ENCODE results near the genes SCNN1A, MRPL51, LPAR5 and ZNF384.

- PRO-cap: no peak
Observed at GRCh38 chr12:6235978-6236369, 35.8 kb downstream of the CD9 start.

GRCh38 chr12:6277161-6277525, 33.3 kb upstream of the PLEKHG6 start:
- PRO-cap: no peak

DNA sequence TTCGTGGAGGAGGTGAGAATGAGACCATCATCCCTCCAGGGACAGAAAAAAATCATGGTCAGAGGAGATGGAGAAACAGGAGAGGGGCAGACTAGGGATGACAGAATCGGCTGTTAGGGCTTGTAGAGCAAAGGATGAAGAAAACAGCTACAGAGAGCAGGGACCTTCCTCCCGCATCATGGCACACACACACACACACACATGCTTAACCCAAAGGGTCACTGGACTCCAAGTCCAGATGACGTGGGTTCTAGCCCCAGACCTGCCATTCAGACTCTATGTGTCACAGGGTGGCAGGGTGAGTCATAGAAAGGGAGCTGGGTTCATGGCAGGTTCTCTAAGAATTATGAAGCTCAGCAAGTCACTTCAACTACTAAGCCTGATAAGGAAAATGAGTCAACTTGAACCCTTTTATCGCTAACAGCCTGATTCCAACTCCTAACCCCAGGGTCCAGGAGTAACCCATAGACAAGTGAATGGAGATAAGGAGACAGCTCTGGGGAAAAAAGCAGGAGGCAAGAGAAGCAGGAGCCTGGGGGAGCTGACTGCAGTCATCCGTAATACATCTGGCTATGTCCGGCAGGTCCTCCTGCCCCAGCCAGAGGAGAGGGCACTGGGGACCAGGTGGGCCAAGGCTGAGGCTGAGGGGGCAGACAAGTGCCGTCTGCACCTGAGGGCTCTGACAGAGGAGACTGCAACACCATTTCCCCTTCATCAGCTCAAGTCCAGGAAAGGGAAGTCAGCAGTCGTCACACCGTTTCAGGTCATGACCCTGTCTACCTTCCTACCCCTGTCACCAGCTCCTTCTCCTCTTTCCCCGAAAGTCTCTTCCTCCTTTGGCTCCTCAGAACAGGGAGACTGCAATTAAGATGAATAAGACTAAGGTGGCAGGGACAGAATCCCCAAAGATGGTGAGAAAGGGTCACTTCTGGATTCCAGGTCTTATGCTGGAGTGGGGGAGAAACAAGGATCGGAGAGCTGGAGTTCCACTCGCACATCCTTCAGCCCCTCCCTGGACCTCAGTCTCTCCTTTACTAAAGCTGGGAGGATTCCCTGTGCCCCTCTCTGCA, 3.7 kb upstream of the TNFRSF1A start:
- PRO-cap: no peak

DNA sequence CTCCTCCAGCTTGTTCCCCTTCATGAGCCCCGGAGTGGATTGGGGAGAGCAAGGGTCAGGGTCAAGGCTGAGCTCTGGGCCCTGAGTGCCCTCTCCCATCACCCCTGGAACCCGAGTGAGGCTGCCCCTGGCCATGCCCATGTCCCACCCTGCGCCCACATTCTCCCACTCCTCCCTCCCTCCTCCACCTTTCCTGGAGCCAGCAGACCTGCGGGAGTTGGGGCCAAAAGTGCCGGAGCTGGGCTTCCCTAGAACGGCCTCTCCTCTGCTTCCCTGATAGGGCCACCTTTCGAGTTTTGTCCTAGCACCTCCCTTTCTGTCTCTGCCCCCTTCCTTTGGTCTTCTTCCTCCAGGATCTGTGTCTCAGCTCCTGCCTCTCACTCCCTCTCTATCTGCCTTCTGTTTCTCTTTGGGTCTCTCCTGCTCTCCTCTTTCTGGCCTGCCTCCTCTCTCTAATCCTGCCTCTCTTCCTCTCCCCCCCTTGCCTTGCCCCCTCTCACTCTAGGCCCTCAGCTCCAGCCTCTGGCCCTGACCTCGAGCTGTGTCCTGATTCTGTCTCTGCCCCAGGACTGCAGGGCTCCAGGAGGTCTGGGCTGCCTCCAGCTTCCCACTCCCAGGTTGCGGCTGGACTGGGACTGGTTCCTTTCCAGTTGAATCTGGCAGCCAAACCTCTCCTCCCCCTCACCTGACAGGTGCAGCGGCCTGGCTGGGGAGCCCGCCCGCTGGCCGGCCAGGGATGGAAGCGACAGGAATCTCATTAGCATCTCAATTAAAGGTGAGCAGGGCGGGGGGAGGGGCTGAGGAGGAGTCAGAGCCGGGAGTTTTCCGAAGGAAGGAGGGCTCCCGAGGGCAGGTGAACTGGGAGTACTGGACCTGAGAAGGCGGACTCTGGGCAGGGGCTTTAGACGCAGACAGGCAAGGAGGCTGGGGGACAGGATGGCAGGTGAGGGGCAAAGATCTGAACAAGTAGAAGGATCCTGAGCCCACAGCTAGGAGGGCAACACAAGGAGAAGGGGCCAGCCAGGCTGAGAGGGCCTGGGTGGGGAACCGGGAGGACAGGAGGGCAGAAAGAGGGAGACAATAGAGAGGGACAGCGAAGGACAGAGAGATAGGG, at the start of gene SCNN1A:
Gene SCNN1A (minus strand): TSS at position 744 of the 1,114 bp plus-strand sequence.
- PRO-cap: bidirectional peak, plus-strand start at position 852 of the sequence, minus-strand start at position 631 of the sequence

GRCh38 chr12:6392487-6392911, 8.5 kb downstream of the LTBR start:
- PRO-cap: bidirectional peak, plus-strand start at chr12:6392787, minus-strand start at chr12:6392711

- PRO-cap: no peak
Observed at GRCh38 chr12:6426790-6427826, 17.6 kb upstream of the CD27 start.

- PRO-cap: bidirectional peak, plus-strand start at chr12:6451621, minus-strand start at chr12:6451547
Observed at GRCh38 chr12:6450820-6451891, 686 bp upstream of the TAPBPL start.

- PRO-cap: bidirectional peak, plus-strand start at chr12:6493380, minus-strand start at chr12:6493221
Observed at GRCh38 chr12:6493131-6493503, at the start of gene MRPL51. MRPL51 (minus strand) TSS chr12:6493262.

GRCh38 chr12:6510121-6510753, 16.3 kb downstream of the NCAPD2 start:
- PRO-cap: no peak

- PRO-cap: no peak
Observed at GRCh38 chr12:6514053-6514721, 20.1 kb upstream of the GAPDH start.

DNA sequence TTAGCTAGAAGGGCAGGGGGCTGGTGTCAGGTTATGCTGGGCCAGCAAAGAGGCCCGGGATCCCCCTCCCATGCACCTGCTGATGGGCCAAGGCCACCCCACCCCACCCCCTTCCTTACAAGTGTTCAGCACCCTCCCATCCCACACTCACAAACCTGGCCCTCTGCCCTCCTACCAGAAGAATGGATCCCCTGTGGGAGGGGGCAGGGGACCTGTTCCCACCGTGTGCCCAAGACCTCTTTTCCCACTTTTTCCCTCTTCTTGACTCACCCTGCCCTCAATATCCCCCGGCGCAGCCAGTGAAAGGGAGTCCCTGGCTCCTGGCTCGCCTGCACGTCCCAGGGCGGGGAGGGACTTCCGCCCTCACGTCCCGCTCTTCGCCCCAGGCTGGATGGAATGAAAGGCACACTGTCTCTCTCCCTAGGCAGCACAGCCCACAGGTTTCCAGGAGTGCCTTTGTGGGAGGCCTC, 1.1 kb upstream of the GAPDH start:
- PRO-cap: bidirectional peak, plus-strand start at position 377 of the sequence, minus-strand start at position 398 of the sequence

- PRO-cap: no peak
Observed at GRCh38 chr12:6538471-6538850, 4.1 kb downstream of the GAPDH start.

DNA sequence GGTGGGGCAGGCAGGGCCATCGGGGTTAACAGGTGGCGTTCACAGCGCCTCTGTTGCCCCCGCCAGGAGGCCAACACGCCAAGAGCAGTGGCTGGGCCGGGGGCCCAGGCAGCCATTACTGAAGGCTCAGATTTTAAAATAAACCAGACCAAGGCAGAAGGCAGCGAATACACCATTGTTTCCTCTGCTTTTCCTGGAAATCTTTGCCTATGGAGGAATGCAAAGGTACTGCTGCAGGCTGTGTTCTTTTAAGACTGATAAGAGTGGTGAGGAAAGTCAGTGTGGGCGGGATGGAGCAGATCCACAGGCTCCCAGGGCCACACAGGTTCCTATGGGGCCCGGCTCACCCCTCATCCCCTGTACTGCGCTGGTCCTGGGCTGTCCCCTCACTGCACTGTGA, 7.3 kb downstream of the GAPDH start:
- PRO-cap: no peak

GRCh38 chr12:6567469-6567702, 705 bp downstream of the NOP2 start:
- PRO-cap: no peak

DNA sequence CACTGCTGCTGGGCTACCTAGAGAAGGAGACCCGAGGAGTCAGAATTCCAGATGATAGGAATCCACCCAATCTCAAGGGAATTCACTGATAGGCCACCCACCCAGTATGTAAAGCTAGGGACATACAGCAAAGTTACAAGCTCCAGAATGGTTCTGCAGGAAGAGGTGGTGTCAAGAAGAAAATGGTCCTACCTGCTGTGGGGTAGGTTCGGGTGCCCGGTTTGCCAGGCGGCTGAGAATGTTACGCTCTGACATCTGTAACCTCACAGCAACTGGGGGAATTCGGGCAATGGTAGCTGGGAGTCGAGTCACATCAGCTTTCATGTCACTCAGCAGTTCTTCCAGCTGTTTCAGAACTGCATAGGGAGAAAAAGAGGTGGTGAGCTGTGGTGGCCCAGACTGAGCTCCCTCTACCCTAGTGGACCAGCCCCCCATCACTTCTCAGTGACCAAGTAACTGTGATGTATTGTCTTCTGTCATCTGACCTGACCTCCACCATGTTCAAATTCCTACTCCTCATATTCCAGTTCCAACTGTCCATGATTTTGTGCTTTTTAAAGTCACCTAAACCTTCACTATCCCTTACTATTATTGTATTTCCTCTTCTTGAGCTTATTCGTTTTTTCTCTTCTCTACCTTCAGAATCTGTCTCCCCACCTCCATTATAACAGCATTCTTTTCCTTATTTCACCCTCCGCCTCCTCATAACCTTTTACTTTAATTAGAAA, 2.8 kb upstream of the NOP2 start:
- PRO-cap: no peak

- PRO-cap: no peak
Observed at GRCh38 chr12:6592806-6593316, 14.3 kb downstream of the CHD4 start.

DNA sequence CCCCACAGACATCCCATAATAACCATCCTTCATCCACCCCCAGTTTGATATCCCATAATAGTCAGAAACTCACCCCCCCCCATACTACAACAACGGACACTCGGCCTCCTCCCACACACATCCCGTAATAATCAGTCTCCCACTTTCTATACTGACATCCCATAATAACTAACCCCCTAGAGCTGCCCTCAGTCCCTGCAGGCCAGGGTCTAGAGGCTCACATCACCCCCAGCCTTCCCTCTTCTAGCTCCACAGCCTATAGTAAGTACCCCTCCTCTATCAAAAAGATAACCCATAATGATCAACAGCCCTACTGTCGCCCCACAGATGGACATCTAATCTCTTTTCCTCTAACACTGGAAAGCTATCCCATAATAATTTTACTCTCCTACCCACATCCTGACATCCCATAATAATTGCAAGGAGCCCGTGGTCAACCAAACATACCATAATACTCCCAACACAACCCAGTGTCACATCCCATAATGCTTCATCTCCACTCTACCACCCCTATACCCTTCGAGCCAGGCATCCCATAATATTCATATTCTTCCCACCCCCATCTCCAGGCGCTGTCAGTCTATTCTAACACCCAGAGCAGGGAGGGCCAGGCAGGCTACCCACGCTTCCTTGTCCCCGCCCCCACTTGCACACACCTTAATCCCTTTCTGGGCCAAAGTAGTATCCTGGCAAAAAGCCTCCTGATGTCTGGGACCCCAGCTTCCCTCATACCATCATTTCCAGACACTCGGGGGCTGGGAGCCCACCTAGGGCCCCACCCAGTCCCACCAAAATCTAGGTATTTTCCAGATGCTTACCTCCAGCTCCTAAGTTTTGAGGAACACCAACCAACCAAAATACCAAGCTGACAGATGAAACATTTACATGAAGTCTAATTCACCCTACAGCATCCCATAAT, 1.1 kb upstream of the CHD4 start:
- PRO-cap: no peak

DNA sequence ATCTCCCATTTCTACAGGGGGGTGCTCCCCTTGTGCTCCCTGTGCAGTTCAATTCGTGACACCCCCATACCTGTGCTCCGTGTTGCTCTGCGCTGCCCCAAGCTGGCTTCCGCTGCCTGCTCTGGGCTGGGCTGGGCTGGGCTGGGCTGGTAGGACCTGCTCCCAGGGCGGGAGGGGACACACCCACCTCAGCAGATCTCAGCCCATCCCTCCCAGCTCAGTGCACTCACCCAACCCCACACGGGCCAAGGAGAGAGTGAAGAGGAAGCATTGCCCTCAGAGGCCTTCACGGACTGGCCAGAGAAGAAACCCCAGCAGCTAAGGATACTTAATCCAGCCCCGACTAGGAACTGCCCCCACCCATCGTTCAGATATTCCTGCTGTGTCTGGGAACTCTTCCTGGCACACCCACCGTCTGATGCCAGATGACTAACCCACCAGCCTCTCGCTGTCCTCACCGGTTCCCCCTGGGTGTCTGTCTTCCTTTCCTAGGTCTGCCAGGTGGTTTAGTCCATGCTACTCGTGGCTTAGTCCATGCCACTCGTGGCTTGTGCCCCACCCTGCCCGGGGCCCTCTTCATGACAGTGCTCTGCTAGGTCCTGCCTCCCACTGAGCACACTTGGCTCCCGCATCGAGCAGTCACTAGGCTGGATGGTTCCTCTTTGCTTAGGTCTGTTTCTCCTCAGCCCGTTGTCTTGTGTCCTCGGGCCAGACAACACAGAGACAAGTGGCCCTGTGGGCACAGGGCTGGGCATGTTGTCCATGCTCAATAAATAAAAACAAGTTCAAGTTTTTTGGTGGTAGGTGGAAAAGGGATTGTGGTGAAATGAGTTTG, at the start of gene LPAR5:
Gene LPAR5 (minus strand): TSS at position 123 of the 835 bp plus-strand sequence.
- PRO-cap: bidirectional peak, plus-strand start at position 241 of the sequence, minus-strand start at position 123 of the sequence; bidirectional peak, plus-strand start at position 478 of the sequence, minus-strand start at position 345 of the sequence

GRCh38 chr12:6665928-6666802, 3.2 kb upstream of the ING4 start:
- PRO-cap: no peak

DNA sequence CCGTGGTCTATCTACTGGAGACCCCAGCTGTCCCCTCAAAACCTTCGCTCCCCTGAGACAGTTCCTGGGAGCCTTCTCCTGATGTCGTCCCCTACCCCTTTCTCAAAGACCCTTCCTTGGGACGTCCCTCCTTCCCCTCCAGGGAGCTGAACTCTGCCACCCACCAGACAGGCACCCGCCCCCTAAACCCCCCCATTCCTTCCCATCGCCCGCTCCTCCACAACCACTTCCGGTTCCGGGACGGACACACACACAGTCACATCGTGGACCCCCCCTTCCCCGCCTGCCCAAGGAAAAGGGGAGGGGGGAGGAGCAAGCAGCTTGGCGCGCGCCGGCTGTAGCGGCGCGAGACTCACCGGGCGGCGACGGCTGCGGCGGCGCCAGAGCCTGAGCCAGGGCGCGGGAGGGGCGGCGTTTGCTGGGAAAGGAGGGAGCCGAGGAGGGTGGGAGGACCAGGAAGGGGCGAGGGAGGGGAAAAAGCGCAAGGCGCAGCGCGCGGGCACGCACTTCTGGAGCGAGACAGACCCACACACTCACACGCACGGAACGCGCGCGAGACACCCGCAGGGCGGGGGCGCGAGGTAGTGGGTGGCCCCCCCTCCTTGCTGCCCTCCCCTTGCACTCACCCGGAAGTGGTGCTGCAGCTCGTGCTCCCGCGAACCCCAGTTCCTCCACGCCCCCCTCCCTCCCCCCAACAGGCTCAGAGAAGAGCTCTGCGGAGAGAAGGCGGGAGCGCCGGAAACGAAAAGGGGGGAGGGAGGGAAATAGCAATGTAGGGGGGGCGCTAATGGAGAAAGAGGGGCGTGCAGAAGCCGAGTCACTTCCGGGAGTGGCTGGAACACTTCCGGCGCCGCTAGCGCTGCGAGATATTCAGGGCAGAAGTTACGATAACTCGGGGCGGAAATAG, at the start of gene ZNF384:
Gene ZNF384 (minus strand): TSS at position 634 of the 907 bp plus-strand sequence.
- PRO-cap: bidirectional peak, plus-strand start at position 294 of the sequence, minus-strand start at position 184 of the sequence; bidirectional peak, plus-strand start outside the sequence, minus-strand start at position 831 of the sequence